Measurements from ENCODE around the genes SLC6A5, NELL1, GAS2, ANO3 and MUC15.

DNA sequence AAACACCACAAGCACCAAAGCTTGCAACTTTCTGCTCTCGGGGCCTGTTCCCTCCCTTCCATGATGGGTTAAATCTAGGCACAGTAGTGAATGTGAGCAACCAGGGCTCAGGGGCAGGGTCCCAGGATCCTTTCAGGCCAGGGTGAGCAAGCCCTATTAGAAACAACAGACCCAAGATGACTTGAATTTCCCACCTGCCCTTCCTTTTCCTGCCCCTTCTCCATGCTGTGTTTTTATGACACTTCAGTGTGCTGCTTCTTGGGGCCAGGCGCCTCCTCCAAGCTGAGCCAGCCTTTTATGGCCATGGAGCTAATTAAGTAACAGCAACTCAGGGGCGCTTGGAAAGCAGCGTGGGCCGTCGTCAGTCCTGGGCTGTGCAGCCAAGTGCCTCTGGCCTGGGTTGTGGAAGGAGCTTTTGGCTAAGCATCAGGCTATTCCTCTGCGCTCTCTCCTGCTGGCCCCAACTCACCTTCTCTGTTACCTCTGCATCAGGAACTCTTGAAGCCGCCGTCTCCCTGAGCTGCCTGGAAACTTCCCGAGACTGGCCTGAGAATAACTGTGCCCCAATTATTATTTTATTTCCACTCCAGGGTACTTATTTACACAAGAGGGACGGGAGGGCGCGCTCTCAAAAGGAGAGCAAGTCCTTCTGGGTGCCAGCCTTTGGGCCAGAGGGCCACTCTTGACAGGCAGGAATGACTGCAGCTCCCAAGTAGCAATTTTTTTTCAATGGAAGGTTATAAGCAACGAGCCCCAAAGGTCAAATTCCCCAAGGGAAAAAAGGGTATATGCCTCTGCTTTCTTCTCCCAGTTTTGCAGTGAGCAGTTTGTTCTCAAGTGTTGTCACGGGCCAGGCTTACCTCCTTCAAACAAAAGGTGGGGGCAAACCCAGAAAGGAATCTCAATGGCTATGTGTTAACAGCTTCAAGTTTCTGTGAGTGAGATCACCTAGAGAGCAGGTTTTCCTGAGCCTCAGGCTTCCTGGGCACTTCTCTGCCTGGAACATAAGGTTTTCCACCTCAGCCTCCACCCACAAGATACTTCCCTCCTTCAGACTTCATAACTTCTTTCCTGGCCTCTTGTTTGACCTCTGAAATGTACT is 38.6 kb upstream of the NAV2 start:
- PRO-cap: no peak

GRCh38 chr11:19703130-19703634 is 9.5 kb upstream of the NAV2 start:
- PRO-cap: no peak

GRCh38 chr11:19714269-19715376 is 2.0 kb downstream of the NAV2 start:
- PRO-cap: no peak

- PRO-cap: no peak
Observed at GRCh38 chr11:19715377-19715904, 2.8 kb downstream of the NAV2 start.

- PRO-cap: no peak
Observed at GRCh38 chr11:20020204-20020564, 140.1 kb downstream of the DBX1 start.

DNA sequence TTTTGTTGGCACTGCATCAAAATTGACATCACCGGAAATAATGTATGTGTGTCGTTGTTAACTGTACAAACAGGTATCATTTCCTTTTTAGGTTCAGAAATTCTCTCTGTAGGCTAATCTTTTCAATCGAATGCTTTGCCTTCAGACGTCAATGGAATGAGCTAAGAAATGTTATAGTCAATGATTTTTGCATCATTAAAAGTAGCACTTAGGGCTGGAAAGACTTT is 137.9 kb downstream of the DBX1 start:
- PRO-cap: no peak

DNA sequence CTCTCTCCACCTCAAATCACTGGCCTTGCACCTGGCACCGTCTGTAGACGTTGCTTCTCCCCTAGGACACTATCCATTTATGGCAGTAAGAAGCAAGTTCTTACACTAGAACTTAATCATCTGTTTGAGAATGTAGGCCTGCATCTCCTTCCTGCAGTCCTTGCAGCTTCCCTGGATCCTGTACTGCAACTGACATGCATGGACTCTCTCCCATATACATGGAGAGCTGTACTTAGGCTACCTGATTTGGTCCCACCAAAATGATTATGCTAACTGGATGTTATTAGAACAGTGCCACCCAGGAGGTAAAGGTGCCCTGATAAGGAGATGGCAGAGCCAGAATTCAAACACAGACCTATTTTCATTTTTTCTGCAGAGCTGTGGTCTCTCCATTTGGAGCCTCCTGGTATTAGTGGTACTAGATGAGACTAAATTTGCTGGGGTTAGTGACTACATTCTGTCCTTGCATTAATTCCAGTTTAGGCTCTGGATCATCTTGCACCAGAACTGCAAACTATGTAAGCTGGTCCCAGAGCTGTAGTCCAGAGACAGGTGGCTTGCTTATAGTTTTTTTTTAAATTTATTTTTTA is 134.5 kb downstream of the DBX1 start:
- PRO-cap: no peak

DNA sequence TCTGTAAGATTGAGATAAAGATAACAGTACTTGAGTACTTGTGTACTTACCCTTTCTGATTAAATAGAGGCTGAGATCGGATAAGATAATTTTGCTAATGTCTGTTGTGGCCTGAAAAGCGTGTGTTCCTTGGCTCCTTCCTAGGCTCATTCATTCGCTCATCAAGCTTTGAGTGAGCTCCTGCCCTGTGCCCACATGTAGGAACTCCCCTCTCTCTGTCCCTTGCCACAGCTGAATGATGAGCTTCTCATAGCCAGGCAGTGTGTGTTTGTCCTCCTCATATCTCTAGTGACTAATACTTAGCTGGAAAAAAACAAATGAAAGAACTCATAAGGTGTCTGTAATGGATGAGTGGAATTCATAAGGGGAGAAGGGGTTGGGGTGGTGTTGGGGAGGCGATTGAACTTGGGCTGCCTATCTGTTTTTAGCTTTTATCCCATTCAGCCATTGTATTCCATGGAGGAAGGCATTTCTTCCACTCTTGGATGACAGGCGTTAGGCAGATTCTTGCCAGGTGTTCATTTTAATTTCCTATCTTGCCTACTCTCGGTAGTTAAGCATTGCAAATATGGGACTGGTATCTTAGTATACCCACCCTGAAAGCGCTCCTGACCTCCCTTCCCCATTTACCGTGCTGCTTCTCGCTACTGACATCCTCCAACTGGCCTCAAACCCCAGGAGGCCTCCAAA is 117.9 kb downstream of the DBX1 start:
- PRO-cap: no peak

- PRO-cap: no peak
Observed at GRCh38 chr11:20097090-20097927, 63.0 kb downstream of the DBX1 start.

- PRO-cap: no peak
Observed at GRCh38 chr11:20599397-20599854, at the start of gene SLC6A5. Gene SLC6A5, plus strand, starts transcription at chr11:20599608.

GRCh38 chr11:20668863-20669763 is at the start of gene NELL1:
Gene NELL1, plus strand, starts transcription at chr11:20669586.
- PRO-cap: no peak

DNA sequence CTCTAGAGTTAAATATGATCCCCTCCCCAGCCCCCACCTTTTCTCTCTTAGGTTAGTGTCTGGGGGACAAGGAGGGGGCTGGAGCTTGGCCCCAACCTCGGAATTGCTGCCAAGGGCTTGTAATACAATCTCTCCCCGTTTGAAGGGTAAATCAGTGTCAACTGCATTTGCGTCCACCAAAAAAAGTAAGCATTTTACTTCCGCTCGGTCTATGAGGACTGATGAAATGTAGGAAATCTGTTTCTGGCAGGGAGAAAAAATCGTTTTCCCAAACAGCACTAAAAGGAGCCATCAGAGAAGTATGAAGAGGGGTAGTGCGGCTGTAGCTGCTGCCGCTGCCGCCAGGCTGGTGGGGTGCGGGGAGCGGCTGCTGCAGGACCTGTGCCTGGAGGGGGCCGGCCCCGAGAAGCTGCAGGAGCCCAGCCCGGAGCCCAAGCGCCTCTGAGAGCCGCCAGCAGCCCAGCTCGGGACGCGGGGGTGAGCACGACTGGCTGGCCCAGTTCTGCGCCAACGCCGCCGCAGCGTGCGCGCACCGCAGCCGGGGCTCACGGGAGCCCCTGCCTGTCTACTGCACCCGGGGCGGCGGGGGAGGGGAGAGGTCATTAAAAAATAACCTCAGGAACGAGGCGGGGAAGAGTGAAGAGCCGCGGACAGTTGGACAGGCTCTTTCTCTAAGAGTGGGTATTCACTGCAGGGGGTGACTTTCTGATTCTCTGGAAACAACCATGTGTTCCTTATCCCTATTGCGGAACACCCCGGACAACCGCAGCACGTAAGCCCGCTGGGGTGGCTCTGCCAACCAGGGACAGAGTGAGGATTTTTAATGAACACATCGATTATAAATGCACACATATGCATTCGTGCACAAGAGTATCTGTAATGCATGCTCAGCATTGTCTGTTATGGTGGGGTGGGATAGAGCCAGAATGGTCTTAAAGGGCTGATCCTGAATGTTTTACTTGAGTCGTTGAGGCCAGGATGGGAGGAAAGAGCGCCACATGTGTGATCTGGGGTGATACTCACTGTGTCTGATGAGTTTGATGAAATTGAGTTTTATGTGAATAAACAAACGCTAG is at the start of gene GAS2:
Gene GAS2, plus strand, starts transcription at position 189 of the 1,076 bp plus-strand sequence.
- PRO-cap: no peak

DNA sequence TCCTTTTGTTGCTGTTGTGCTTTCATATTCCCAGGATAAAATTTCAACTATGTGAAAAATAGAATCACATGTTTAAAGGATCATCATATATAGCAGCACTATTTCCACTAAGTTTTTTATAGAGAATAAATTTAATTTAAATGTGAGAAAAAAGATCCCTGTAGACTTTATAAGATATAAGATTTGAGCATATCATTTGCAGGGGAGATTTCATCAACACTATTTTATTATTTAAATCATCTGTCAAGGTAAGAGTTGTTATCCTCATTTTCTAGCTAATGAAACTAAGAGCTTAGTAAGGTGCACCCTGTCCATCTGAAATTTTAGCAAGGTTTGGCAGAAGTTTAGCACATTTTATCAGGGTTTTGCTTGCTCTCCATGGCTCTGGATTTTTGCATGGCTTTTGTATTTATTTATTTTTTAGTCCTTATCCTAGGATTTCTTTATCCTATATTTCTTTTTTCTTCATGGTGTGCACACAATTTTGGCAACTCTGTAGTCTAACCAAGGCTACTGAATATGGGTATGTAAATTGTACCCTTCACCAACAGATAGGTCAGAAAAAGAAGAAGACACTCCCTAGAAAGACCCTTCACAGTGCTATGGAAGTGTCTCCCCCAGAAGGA is 9.3 kb downstream of the GAS2 start:
- PRO-cap: no peak

- PRO-cap: unidirectional peak, plus-strand start at chr11:26332166
Observed at GRCh38 chr11:26331922-26332523, at the start of gene ANO3. Gene ANO3, plus strand, starts transcription at chr11:26332130.

GRCh38 chr11:26571837-26573348 is at the start of gene MUC15:
Gene MUC15, minus strand, starts transcription at chr11:26572263.
- PRO-cap: no peak

DNA sequence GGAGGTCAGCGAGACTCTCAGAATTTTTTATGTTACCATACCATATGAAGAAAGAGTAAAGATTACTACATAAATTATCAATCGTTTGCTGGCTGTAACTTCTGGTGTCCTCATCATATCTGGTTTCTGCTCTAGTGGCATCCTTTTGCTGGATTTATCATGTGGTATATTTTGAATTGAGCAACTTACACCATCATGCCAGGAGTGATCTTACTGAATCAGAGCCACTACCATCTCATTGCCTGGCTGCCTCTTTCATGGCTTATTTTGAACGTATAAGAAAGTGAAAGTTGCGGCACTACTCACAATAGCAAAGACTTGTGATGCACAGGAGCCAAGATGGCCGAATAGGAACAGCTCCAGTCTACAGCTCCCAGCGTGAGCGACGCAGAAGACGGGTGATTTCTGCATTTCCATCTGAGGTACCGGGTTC is 29.1 kb upstream of the FIBIN start:
- PRO-cap: no peak

DNA sequence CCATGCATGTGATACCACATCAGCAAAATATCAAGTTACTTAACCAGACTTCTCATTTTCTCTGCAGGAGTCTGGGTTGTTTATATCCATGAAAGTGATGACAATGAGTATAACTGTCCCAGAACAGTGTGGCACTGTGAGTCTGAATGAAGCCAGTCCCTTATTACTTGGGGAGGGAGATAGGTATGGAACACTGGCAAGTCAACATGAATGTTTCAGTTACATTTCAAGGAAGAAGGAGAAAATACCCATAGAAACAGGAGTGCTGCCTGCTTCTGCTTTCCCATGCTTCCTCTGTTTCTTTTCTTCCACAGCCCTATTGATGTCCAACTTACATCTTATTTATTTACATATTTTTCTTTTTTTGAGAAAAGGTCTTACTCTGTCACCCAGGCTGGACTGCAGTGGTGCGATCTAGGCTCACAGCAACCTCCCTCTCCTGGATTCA is 1.5 kb upstream of the FIBIN start:
- PRO-cap: no peak

GRCh38 chr11:27201783-27202459 is 161.1 kb downstream of the CCDC34 start:
- PRO-cap: no peak

- PRO-cap: no peak
Observed at GRCh38 chr11:27213023-27213793, 149.8 kb downstream of the CCDC34 start.

DNA sequence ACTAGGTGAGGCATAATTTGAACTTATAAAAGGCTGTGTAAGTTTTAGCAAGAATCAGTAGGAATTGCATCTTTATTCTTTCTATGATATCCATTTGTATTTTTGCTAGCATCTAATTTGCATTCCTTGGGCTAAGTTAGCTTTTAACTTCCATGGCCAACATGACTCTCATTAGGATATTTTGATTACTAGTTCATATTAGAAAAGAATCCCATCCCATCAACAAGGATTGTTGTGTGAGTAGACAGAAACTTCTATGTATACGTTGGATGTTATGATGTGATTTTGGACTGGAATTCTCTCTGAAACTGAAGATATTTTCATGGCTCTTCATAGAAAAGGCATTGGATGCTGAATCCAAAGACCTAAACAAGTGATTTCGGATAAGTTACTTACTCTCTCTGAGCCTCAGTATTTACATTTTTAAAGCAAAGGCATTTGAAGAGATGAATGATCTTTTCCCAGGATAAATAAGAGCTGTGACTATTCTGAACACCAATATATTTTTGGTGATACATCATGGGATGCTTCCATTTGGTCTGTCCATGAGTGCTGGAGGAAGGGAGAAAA is 104.7 kb downstream of the CCDC34 start:
- PRO-cap: no peak

Data from gallbladder (tissue), 1 donor.